ENCODE measurements around a stretch of chr11.

DNA sequence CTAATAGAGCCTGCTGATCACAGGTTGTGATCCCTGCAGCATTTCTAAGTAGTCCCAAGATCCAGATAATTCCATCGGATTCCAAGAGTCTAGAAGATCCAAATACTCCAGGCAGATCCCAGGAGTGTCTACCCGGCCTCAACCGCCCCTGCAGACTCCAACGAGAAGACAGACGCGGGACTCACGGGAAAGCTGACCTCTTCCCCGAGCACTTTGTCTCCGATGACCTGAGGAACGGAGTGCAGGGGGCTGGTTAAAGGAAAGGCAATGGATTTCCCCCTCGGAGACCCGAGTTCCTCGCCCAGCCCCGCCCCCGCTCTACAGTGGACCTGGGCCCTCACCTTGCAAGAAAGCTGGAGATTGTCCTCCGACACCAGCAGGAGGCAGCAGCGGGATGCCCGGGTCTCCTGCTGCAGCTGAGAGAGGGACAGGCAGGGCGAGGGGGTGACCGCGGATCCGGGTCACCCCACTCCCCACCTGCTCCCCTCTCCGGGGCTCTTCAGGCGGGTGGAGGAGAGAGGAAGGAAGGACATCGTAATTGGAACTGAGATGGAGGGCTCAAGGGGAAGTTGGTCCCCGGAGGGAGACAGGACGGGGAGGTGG lies 84.6 kb downstream of the PDE2A start:
- RRBS: 2% methylated on average over 8 of the region's 27 CpGs

DNA sequence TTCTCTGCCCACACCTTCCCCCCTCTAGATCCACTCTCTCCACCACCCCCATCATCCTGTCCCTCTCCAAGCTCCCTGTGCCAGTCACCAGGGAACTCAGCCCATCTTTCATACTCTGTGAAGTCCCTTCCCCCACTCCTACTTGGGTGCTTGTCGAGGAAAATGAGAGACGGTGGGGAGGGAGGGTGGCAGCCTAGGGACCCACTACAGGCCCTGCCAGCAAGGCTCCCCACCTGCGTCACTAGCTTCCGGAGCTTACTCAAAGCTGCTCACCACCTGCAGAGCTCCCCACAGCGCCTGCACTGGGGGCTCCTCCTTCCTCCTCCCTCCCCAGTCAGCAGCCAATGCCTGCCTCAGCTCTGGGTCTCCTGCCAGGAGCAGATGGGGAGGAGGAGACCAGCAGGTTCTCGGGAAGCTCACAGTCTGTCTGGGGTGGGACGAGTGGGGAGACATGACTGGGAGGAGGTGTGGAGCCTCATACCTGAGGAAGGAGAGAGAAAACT lies 82.2 kb downstream of the PDE2A start:
- RRBS: no CpG with 5 or more reads among the region's 7 CpGs

DNA sequence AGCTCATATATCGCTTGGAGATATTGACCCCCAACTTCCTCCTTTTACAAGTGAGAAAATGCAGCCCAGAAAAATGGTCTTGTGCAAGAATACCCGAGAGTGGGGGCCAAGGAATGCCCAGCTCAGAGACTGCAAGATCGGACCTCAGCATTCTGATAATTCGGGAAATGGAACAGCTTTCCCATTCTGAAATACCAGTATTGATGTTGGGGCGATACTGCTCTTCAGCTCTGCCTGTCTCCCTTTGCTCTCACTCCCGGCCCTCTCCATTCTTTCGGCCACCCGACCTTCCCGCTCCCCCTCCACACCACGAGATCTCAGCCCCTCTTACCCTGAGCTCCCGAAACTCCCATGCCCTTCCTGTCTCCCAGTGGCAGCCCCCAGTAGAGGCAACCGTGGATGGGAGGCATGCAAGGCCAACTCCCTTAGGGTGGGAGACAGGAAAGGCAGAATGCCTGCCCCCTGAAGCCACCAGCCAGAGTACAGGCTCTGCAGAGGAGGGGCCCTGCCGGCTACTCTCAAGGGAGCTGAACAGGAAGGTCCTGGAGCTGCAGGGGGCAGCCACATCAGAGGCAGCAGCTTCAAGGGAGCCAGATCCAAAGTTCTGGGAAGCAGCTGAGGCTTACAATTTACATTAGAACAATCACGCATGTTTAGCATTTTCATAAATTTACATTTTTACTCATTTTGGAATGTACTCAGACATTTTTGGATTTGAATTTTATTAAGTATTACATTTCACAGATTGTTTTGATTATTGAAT lies 38.4 kb downstream of the PDE2A start:
- RRBS: no CpG with 5 or more reads among the region's 14 CpGs

GRCh38 chr11:72679959-72680878 lies 6.0 kb upstream of the PDE2A start:
- RRBS: no CpG with 5 or more reads among the region's 12 CpGs

DNA sequence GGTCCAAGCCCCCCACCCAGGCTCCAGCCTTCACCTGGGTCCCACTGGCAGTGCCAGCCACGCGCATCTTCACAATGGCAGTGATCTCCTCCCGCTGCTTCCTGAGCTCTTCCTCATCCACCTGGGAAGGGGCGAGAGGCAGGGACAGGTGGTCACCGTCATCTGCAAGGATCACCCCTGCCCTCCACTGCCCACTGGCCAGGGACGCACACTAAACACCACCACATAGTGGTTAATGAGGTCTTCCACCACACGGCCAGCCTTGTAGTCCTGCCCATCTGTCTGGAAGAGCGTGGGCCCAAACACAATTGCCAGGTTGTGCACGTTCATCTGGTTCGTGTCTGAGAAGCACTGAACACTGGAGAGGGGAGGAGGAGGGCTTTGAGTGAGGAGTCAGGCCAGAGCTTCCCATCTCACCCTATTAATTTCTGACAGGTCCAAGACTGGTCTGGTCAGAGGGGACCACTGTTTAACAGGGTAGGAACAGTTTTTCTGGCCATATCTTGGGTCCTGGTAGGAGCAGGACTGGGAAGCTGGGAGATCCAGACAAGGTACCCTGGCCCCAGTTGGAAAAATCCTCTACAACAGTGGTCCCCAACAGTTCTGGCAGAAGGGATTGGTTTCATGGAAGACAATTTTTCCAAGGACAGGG lies 21.4 kb upstream of the PDE2A start:
- RRBS: no CpG with 5 or more reads among the region's 10 CpGs

DNA sequence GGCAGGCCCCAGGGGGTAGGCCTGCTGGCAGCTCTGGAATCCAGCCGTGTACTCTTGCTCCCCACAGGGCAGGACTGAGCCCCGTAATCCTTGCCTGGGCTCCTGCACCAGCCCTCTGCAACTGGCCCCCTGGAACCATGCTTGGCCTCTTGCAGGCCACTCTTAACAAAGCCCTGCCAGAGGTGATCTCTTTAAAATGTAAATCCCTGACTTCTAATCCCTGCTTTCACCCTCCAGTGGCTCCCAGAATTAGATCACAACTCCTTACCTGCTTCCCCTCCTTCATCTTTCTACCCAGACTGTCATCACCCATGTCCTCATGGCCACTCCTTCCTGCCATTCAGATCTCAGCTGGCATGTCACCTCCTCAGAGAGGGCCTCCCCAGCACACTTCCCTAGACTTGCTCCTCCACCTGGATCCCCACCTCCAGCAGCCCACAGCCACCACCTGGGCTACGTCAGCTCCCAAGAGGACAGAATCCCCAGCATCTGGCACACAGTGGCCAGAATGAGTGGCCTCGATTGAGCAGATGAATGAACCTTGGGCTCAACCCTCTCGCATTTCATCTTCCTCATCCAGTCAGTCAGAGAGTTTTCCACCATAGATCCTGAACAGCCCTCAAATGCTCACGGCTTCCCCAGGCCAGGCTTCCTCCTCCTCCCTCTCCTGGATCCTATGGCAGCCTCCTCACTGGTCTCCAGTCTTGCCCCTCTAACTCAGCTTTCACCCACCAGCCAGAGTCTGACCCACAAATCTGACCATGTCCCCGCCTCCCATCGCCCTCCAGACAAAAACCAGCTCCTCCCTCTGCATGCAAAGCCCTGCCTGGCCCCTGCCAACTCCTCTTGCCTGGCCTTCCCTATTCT lies 32.0 kb upstream of the PDE2A start:
- RRBS: no CpG with 5 or more reads among the region's 8 CpGs

GRCh38 chr11:72712136-72712912 lies 38.1 kb upstream of the PDE2A start:
- RRBS: 29% methylated on average over 3 of the region's 31 CpGs

DNA sequence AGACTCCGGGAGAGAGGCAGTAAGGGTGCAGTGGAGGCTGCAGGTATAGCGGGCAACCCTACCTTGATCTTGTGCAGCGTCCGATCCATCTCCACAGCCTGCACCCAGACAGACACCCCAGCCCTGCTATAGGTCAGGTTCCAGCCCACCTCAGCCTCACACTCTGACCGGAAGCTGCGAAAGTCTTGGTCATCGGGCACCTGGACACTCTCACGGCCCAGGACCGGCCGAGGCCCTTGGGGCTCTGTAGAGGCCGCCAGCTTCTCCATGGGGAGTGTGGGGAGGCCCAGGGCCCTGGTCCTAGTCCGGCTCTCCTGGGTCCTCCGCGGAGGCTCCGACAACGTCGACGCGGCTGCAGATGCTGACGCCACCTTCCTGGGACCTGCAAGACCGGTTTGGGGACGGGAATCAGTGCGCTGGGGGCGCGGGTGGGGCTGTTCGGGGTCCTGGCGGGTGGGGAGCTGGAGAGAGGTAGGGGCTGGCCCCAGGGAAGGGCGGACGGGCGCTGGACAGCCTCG lies 12.9 kb downstream of the STARD10 start:
- RRBS: 19% methylated on average over 13 of the region's 31 CpGs

DNA sequence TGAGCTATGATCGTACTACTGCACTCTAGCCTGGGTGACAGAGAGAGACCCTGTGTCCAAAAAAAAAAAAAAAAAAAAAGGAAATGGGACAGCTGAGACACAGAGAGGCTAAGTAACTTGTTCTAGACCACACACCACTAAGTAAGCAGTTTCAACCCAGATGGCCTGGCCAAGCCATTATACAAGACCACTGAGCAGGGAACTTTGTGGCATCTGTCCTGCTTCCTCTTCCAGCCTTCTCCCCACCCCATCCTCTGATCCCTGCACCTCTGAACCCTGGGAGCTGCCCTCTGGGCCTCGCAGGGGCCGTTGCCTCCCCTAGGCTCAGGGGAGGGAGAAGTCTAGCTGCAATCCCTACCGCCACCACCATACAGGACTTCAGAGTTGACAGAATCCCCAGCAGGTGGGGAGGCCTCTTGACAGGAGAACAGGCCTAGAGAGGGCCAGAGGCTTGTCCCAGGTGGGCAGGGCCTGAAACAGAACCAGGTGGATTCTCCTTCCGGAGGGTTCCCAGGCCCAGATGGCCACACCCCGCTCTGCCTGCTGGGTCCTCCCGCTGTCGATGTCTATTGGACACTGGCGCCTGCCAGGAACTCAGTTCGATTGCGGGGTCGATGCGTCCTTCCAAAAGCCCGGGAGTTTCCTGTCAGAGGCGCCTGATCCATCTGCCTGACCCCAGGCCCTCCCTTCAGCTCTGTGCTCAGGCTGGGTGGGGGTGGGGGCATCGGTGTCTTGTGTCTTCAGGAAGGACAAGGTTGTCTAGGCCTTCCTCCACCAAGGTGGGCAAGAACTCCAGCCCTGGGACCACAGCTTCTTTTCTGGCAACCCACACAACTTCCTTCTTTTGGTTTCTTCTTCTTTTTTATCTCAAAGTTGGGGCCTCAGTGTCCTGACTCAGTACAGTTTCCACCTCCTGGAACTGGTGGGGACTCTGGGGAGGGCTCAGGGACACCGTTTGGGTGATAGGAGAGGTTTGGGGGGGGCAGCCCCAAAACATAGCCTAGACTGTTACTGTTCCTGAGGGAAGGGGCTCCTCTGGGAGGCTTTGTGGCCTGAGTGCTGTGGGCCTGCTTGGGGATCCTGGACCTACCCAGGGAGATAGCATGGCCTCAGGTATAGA lies 6.5 kb downstream of the STARD10 start:
- RRBS: no CpG with 5 or more reads among the region's 17 CpGs

DNA sequence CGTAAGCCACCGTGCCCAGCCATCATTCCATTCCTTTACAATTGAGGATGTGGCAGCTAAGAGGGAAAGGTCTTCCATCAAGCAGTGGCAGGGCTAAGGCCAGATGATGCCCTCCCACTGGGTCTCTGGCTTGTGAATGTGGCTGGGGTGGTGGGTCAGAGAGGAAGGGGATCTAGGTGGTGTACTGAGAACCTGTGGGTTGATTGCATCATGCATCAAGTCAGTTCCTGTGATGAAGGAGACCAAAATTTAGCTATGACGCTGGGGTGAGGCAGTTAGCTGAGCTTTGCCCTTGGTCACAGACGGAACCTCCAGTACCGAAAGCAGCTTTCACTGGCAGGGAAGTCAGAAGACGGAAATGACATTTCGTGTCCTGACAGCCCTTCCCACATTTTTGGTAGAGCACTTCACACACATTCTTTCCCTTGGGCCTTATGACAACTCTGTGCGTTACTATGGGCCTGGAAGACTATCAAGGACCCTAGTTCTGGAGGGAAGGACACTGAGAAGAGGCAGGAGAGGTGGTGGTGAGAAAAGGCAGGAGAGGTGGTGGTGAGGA lies 20.7 kb downstream of the ATG16L2 start:
- RRBS: no CpG with 5 or more reads among the region's 8 CpGs

DNA sequence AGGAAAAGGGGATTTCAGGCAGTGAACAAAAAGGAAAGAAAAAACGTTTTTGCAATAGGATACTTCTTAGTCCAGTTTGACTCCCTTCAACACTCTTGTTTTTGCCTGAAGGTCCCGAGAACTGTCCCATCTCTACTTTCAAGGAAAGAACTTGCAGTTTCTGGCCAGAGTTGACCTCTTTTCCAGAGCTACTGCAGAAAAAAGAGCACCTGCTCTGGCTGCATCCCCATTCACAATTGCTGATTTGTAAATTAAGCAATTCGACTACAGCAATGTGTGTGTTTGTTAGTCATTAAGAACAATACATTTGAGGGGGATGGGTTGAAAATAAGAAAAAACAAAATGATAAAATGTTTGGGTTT lies 160.0 kb downstream of the FCHSD2 start:
- RRBS: no CpG with 5 or more reads among the region's 3 CpGs

GRCh38 chr11:73047992-73048501 lies 94.1 kb downstream of the FCHSD2 start:
- RRBS: no CpG with 5 or more reads among the region's 2 CpGs

DNA sequence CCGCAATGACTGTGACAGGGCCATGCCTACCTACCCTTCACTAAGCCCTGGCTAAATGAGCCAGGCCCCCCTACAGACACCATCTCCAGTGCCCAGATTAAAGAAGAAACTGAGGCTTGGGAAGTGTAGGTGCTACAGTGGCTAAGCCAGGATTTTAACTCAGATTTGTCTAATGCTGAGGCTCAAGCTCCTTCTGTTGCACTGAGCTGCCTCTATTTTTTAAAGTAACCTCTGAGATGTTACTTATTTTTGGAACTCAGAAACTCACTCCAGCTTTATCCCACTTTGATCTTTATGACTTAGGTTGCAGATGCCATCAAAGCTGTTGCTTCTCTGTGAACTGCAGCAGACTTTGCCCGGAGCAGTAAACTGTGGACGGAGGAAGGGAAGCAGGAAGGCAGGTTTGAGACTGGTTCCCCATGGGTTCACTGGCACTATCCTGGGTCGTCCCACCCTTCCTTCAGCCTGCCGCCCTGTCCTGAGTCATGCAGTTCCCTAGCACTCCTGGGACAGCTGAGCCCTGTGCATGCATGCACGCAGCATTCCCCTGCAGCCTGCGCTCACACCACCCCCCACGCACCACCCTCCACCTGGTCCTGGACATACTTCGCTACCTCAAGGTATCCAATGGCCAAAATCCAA lies 23.6 kb upstream of the P2RY2 start:
- RRBS: no CpG with 5 or more reads among the region's 9 CpGs

- RRBS: 33% methylated on average over 7 of the region's 14 CpGs
Measured at GRCh38 chr11:73217732-73218044, 393 bp upstream of the P2RY2 start.

GRCh38 chr11:73348482-73348961 lies 27.7 kb upstream of the RELT start:
- RRBS: no CpG with 5 or more reads among the region's 3 CpGs

- RRBS: 66% methylated on average over 49 of the region's 71 CpGs
Measured at GRCh38 chr11:73361882-73362706, 14.1 kb upstream of the RELT start.

DNA sequence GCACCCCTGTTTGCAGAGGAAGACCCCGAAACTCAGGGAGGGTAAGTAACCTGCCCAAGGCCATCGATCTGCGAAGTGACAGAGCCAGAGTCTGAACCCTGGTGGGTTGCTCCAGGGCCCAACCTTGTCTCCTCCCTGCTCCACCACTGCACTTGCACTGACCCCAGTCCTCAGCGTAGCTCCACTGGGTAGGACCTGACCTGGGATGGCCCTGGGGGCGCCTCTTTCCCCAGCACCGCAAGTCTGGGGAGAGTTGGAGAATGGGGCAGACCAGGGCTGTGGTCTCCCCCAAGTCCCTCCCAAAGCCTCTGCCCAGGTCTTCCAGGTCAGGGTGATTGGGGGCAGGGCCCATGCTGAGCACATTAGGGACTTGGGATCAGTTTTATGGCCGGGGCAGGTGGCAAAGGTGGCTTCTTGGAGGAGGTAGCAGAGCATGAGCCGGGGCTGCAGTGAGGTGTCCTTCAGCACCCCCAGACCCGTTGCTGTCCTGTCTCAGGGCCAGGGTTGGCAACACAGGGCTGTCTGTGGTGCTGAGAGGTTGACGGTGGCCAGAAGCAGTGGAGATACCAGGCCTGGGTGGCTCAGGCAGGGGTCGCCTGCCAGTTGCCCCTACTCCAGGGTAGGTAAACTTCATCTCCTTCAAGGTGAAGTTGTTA lies 5.9 kb downstream of the RELT start:
- RRBS: no CpG with 5 or more reads among the region's 11 CpGs

- RRBS: no CpG with 5 or more reads among the region's 7 CpGs
Measured at GRCh38 chr11:73403000-73403804, 27.0 kb downstream of the RELT start.

- RRBS: no CpG with 5 or more reads among the region's 13 CpGs
Measured at GRCh38 chr11:73651964-73653044, 5.9 kb downstream of the PLEKHB1 start.

DNA sequence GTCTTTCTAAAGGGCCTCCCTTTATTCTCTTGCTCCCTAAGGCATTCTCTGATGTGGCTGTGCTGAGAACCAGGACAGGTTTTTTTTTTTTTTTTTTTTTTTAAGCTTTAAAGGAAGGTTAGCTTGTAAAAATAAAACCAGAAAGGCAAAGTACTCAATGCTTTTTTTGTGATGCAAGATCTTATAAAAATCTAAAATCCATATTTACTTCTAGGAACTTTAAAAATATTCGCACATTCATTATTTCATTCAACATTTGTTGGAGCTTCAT lies 2.8 kb upstream of the MRPL48 start:
- RRBS: no CpG with 5 or more reads among the region's 1 CpG

Data from retinal pigment epithelial cell (primary cell).